Thyroid gland (tissue), 7 donors: ENCODE measurements around the genes CST5, SYNDIG1, VSX1, ZNF337 and DEFB115.

DNA sequence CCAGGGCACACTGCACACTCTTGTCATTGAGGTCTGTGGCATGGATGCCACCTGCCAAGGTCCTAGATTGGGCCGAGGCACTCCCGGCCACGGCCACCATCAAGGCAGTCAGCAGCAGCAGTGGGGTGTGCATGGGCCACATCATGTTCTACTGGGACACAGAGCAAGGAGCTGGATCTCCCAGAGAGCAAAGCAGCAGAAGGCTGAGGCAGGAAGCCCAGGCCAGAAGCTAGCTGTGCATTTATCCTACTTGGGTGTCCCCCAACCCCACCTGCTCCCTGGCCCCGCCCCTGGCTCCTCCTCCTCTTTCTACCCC lies at the start of gene CST5:
Gene CST5, minus strand, starts transcription at position 217 of the 316 bp plus-strand sequence.
- PRO-cap, 2 experiments: no peak in any of the 2 experiments
- RAMPAGE, long total RNA, 5 experiments: no peak in any of the 5 experiments

GRCh38 chr20:24034538-24035136 lies 46.1 kb upstream of the GGTLC1 start:
- PRO-cap, 2 experiments: no peak in any of the 2 experiments
- RAMPAGE, long total RNA, 5 experiments: no peak in any of the 5 experiments

- PRO-cap, 2 experiments: peak in 2 of 2 experiments; most common plus-strand start chr20:24469899 (in 2); most common minus-strand start chr20:24469739 (in 2)
- RAMPAGE, long total RNA, 5 experiments: start-site peak on the plus strand in 3 of 5 experiments, at chr20:24469600-24469950 at its widest, 40 to 100 reads per replicate
Observed at GRCh38 chr20:24468921-24469986, at the start of gene SYNDIG1. SYNDIG1 (plus strand) TSS chr20:24469629.

- PRO-cap, 2 experiments: no peak in any of the 2 experiments
- RAMPAGE, long total RNA, 5 experiments: no peak in any of the 5 experiments
Observed at GRCh38 chr20:24952272-24953283, 3.5 kb downstream of the CST7 start.

DNA sequence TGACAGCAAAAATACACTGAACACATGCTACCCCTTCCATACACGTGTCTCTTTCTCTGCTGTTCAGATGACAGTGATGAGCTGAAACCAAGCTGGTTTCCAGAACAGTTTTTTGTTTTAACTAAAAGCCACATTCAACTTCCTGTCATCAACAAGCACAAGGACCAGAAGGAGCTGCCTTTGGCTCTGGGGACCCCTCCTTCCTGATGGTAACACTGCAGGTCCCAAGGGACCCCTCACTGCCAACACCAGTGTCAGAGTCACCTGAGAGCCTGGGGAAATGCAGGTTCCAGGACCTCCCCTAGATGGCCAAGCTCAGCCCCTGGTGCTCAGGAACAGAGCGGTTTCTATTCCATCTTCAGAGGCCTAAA lies 6.0 kb downstream of the CST7 start:
- PRO-cap, 2 experiments: no peak in any of the 2 experiments
- RAMPAGE, long total RNA, 5 experiments: no peak in any of the 5 experiments

DNA sequence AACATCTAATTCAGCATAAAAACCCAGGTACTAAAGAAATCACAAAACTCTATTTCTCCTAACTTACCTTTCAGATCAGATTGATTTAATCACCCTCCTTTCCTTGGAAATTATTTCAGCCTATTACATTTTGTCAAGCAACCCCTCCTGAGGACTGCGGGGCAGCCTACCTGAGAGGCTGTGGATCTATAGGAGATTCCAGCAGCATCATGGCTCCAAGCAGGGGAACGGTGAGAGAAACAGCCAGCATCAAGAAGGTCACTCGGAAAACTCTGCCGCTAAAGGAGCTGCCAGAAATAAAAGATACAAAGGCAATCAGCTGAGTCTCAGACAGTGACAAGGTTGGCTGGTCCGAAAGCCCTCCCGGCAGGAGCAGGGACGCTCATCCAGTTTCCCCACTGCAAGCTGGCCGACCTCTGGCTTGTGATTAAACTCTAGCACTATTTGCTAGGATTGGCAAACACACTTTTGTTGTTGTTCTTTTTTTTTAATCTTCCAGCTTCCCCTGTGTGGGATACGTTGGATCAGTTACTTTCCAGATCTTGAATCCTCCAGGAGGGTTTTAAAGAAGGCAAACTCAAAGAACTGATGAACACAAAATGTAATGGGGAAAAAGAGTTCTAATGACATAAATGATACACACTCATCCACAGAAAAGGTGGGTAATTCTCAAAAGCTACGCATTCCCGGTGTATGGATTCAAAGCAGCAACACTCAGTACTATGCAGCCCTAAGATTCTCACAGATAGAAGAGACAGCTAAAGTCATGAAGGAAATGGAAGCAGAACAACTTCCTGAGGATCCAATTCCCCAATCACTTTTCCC lies 8.6 kb downstream of the APMAP start:
- PRO-cap, 2 experiments: peak in 2 of 2 experiments; most common plus-strand start position 389 of the sequence (in 2); most common minus-strand start position 274 of the sequence (in 2)
- RAMPAGE, long total RNA, 5 experiments: no peak in any of the 5 experiments

- PRO-cap, 2 experiments: no peak in any of the 2 experiments
- RAMPAGE, long total RNA, 5 experiments: no peak in any of the 5 experiments
Observed at GRCh38 chr20:25082055-25082301, at the start of gene VSX1. VSX1 (minus strand) TSS chr20:25082141.

DNA sequence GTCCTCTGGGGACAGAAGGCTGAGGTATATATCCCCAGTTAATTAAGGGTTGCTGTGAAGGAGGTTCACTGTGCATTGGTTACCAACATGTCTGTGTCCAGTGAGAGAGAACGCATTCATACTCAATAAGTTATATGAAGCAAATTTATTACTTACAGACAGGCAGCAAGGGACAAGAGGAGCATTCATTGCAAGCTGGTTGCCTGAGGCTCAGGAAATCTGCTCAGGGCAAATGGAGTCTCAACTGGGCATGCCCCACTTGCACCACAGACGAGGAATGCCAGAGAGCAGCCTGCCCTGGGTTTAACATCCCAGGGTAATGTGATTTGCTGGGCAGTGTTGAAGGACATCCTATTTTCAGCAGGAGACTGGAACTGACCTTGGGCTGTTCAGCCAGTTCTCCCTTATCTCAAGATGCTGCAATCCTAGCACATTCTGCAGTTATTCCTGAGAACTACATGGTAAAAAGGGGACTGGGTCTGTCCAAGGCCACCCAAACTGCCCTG lies 3.9 kb upstream of the ENTPD6 start:
- PRO-cap, 2 experiments: no peak in any of the 2 experiments
- RAMPAGE, long total RNA, 5 experiments: no peak in any of the 5 experiments

GRCh38 chr20:25233042-25233436 lies 14.8 kb upstream of the PYGB start:
- PRO-cap, 2 experiments: no peak in any of the 2 experiments
- RAMPAGE, long total RNA, 5 experiments: no peak in any of the 5 experiments

- PRO-cap, 2 experiments: no peak in any of the 2 experiments
- RAMPAGE, long total RNA, 5 experiments: no peak in any of the 5 experiments
Observed at GRCh38 chr20:25309891-25310182, 62.0 kb downstream of the PYGB start.

DNA sequence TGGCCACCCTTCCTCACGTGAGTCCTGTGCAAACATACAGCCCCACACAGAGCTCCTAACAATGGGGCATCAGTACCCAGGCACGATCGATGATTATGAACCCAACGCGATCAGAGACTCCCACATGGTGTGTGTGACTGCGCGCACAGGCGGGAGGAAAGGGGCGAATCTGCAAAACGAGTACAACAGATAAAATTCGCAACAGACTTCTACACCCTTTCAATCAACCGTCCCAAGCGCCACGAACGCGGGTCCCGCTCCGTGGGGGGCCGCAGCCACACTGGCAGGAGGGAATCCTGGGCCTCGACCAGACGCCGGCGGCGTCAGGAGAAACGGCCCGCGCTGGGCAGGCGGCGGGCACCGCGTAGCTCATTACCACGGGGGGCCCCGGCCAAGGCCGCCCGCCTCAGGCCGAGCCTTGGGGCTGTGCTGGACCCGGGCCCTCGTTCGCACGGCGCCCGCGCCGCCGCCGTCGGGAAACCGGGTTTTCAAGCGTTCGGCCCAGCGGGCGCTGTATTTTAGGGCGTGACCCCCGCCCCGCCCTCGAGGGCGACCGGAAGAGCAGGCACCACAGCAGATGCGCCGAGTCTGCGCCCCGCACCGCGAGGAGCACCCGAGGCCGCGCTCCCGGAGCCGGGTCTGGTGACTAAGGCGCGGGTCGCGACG lies 479 bp downstream of the NINL start:
- PRO-cap, 2 experiments: peak in 2 of 2 experiments; most common plus-strand start position 546 of the sequence (in 1); most common minus-strand start position 482 of the sequence (in 1)
- RAMPAGE, long total RNA, 5 experiments: no peak in any of the 5 experiments

- PRO-cap, 2 experiments: peak in 2 of 2 experiments; most common plus-strand start chr20:25697053 (in 2); most common minus-strand start chr20:25696841 (in 2)
- RAMPAGE, long total RNA, 5 experiments: start-site peak on the minus strand in 1 of 5 experiments, at chr20:25696781-25696876 at its widest, 194 reads per replicate
Observed at GRCh38 chr20:25696418-25697255, at the start of gene ZNF337. ZNF337 (minus strand) TSS chr20:25696853.

DNA sequence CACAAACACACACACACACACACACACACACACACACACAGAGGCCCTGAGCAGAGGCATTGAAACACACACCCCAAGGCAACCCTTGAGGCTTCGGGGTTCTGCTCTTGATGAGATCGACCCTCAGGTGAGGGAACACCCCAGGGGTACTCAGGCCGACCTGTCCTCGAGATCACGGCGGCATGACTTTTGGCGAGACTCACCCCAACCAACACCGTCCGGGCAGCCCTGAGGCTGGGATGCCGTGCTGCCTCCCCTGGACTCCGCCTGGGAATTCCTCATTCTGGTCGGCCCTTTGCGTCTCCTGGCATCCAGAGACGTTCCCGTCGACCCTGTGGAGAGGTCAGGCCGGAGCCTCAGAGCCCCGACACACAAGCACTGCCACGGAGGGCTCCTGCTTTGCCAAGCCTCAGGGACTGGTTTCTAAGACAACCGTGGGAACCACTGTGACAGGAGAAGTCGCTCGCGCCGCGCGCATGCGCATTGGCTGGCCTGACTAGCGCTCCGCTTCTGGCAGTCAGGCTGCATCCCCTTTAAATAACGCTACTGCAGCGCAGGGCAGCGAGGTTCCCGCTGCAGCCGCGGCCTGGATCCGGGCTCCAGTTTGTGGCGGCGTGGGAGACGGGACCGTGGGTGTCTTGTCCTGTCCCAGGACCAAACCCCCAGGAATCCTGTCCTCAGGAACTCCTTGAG lies 163.0 kb upstream of the ZNF337 start:
- PRO-cap, 2 experiments: no peak in any of the 2 experiments
- RAMPAGE, long total RNA, 5 experiments: no peak in any of the 5 experiments

DNA sequence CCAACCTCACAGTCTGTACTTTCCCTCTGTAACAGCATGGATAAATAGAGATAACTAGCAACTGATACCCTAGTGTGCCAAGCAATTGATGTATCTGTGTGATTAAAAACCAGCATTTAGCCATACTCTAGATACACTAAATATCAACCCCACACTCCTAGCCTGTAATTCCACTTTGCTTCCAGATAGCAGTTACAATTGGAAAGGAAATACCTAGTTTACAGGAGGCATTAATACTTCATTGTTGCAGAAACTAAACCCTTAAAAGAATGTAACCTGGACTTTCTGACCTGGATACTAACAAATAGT lies 556.1 kb upstream of the ZNF337 start:
- PRO-cap, 2 experiments: no peak in any of the 2 experiments
- RAMPAGE, long total RNA, 5 experiments: no peak in any of the 5 experiments

DNA sequence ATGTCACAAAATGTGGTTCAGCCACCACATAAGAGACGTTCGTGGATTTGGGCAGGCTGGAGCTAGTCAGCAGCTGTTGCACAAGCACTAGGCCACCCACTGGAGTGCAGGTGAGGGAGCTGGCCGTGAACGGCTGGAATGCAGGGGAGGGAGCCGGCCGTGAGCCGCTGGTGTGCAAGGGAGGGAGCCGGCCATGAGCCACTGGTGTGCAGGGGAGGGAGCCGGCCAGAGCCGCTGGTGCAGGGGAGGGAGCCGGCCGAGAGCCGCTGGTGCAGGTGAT lies 1470.1 kb upstream of the DEFB115 start:
- PRO-cap, 2 experiments: no peak in any of the 2 experiments
- RAMPAGE, long total RNA, 5 experiments: no peak in any of the 5 experiments

DNA sequence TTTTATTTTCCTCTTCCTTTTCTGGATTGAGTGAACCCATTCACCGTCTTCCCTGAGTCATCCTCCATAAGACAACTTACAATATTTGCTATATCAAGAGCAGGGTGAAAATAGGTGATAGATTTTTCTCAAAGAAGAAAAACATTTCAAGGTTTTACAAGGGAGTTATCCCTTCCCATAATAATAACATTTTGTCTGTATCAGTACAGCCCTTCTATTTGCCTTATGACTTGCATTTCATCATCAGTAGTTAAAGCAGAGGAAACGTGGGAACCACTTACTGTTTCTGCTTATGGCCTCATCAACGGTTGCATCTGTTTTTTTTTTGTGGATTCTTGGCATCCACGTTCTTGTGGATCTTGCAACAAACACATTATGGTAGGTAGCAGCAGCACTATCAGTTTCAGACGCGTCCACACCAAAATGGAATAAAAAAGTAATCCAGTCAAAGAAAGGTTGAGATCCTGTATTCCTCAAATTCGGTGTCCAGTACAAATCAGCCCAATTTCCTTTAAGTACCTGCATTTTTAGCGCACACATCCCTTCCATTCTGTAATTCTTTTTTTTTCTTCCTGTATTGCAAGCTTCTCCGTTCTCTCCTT lies 678.3 kb upstream of the DEFB115 start:
- PRO-cap, 2 experiments: no peak in any of the 2 experiments
- RAMPAGE, long total RNA, 5 experiments: no peak in any of the 5 experiments

GRCh38 chr20:31257489-31257961 lies at the start of gene DEFB115:
DEFB115 (plus strand) TSS chr20:31257664.
- PRO-cap, 2 experiments: no peak in any of the 2 experiments
- RAMPAGE, long total RNA, 5 experiments: no peak in any of the 5 experiments

- PRO-cap, 2 experiments: peak in 1 of 2 experiments; most common plus-strand start chr20:31485724 (in 1); most common minus-strand start chr20:31485507 (in 1)
- RAMPAGE, long total RNA, 5 experiments: no peak in any of the 5 experiments
Observed at GRCh38 chr20:31485414-31486280, 10.6 kb downstream of the REM1 start.

DNA sequence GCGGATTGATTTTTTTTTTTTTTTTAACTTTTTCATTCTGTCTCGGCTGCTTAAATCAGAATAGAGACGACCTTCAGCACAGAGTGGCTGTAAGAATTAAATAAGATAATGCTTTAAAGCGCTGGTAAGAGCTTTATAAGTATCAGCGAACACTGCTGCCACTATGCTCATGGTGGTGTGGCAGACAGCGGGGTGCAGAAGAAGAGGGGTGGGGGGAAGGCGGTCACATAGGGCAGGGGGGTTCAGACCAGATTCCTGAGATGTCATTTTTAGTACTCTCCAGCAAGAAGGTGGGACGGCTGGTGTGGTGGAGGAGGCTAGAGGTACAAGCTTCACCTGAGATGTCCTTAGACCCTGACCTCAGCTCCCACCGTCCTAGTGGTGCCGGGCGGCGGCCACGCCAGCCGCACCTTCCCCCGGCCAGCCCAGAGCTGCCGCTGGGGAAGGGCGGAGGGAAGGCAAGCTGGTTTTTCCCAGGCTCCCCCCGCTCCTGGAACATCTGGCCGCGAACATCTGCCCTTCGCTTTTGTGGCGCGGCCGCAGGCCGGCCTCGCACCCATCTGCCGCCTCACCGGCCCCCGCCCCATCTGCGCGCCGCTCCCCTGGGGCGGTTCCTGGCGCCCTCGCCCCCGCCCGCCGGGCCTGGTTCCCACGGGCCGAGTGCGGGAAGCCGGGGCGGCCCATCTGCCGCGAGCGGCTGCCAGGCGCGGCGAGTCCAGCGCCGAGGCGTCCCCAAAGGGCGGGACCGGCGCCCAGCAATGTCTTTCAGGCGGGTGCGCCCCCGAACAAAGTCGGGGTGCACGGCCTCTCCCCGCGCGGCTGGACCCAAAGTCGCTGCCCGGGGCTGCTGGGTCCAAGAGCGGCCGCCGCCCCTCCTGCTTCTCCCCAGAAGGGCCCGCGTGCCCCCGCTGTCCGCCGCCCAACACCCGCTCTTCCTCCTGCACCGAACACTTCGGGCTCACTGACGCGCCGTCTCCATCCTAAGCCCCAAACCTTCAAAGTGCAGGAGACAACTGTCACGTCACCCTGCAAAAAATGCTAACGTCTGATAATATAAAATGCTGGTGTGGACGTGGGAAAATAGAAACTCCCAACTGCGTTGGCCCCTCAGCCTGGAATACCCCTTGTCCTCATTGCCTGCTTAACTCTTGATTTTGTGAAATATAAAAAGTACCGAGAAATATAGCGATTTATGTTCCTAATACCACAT lies 17.4 kb upstream of the ID1 start:
- PRO-cap, 2 experiments: peak in 2 of 2 experiments; most common plus-strand start position 652 of the sequence (in 1); most common minus-strand start position 562 of the sequence (in 2)
- RAMPAGE, long total RNA, 5 experiments: no peak in any of the 5 experiments

DNA sequence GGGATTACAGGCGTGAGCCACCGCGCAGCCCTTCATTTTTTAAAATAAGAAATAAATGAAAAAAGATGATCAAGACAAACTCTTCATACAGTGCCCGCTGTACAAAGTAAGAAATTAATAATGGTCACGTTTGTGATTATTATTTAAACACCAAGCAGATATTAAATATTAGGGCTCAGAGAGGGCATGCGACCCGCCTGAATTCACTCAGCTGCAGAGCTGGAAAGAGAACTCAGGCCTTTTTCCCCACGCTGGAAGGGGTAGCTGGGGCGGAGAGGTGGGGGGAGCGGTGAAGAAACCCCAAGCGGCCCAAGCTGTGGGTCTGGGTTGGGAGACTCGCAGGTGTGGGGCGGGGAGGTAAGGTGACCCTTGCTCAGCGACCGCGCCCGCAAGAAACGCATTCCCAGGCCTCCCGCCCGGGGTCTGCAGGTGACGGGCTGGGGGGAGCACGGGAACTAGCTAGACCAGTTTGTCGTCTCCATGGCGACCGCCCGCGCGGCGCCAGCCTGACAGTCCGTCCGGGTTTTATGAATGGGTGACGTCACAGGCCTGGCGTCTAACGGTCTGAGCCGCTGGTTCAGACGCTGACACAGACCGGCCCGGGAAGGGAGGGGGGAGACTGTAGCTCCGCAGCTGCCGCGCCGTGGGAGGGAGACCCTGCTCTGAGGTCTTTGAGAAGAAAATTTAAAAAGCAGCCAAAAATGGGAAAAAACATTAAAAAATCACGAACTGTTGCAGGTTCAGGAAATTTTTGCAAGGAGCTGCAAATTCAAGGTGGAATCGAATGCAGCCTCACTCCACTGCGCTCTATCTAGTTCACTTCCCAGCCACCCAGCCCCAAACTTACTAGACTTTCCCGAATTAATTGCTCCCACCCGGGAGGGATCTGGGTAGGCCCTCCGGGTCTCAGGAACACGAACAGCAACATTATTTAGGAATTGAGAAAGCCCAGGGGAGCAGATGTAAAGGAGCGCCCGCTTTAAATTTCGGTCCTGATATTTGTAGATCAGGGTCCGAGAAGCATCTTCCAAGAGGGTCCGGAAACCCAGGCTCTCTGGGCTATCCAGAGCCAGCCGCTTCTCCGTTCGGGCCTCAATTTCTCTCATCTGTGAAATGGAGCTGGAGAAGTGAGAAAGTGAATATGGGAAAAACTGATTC lies 883 bp upstream of the ID1 start:
- PRO-cap, 2 experiments: peak in 2 of 2 experiments; most common plus-strand start position 592 of the sequence (in 2); most common minus-strand start position 346 of the sequence (in 2)
- RAMPAGE, long total RNA, 5 experiments: start-site peak on the plus strand in 2 of 5 experiments, centred at positions 598 to 602 of the sequence, 8 to 36 reads per replicate